Bronchus (tissue), 1 donor: ENCODE measurements around the gene NHLH2.

DNA sequence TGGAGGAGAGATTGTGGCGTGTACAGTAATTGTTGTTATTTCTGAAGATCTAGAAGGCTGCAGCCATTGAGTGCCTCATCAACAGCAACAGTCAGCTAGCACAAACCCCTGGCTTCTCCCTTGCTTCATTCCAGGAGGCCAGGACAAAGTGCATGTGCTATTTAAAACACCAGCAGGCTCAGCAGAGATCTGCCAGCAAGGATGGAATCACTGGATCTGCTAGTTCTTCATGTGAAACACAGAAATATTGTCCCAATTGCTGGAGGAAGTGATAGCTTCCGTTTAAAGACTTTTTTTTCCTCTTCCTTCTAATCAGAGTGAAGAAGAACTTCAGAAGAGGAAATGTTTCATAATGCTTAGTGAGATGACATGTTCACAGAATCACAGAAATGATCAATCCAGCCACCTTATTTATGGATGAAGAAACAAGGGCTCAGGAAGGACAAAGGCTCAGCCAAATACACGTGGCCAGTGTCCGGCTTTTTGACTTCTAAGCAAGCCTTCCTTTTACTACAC, 3.0 kb upstream of the NGF start:
- PRO-cap: no peak

DNA sequence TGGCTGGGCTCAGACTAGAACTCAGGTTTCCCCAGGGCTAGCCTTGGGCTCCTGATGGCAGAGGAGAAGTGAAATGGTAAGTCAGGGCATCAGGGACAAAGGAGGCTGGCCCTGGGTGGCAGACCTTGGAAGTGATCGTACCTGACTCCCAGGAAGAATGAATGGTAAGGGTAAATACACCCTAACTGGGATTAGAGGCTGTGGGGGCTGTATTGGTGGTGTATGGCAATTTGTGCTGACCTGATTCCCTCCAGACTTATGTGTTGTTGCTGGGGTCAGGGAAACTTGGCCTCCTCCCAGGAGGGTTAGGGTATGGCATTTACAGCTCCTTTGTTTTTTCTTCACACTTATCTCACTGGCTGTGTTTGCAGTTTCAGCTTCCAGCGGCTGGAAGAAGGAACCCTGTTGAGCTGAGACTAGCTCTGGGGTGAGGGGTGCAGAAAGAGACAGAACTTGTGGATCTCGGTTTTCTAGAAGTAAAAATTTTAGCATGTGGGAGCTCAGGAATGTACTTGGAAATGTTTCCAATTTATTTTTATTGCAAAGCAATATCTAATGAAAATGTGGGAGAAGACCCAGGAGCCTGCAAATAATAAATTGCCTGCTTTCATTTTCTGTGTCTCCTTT, 8.2 kb downstream of the VANGL1 start:
- PRO-cap: no peak

- PRO-cap: no peak
These were observed 57.2 kb downstream of the CASQ2 start for GRCh38 chr1:115711154-115711836.

GRCh38 chr1:115840608-115841272, at the start of gene NHLH2:
Gene NHLH2 (minus strand): TSS chr1:115841126.
- PRO-cap: no peak

GRCh38 chr1:116167625-116168295, 56.6 kb downstream of the MAB21L3 start:
- PRO-cap: bidirectional peak, plus-strand start at chr1:116168040, minus-strand start at chr1:116168020

DNA sequence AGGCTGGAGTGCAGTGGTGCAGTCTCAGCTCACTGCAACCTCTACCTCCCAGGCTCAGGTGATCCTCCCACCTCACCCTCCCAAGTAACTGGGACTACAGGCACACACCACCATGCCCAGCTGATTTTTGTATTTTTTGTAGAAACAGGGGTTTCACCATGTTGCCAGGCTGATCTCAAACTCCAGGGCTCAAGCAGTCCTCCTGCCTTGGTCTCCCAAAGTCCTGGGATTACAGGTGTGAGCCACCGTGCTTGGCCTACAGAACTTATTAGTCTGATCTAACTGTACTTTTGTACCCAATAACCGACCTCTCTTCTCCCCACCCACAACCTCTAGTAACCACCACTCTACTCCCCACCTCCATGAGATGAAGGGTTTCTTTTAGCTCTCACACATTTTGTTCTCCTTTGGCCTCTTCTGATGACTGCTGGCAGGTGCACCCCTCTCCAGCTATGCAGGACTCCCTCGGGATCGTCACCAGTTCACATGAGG, 100.0 kb upstream of the ATP1A1 start:
- PRO-cap: no peak

DNA sequence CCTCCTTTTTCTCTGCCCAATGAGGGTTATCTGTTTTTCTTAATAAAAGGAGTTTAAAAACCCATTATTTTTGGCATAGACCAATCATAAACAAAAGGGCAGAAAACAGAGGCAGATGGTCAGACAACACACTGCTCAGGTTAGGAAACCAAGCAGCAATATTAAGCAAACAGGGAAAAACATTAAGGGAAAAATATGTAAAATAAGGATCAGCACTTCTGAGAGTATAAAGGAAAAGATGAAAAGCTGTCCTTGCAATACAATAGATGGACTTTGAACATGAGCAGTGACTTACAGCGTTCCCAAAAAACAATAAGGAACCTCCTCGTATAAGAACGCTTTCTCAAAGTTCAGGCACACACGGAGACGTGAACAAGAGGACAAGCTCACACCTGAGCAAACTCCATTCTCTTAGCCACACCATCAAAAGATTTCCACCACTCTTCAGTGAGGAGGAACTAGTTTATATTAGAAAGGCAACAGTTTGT, 37.3 kb upstream of the ATP1A1 start:
- PRO-cap: no peak

DNA sequence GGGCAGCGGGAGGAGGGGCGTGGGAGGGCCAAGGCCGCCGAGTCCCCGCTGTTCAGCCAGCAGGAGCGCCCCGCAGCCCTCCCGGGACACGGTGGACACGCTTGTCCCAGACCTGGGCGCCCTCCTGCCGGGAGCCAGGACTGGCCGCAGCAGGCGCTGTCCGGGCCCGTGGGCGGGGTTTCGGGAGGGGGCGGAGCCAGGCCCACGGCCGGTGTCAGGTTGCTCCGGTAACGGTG, 188 bp upstream of the ATP1A1 start:
- PRO-cap: bidirectional peak, plus-strand start outside the sequence, minus-strand start at position 126 of the sequence

DNA sequence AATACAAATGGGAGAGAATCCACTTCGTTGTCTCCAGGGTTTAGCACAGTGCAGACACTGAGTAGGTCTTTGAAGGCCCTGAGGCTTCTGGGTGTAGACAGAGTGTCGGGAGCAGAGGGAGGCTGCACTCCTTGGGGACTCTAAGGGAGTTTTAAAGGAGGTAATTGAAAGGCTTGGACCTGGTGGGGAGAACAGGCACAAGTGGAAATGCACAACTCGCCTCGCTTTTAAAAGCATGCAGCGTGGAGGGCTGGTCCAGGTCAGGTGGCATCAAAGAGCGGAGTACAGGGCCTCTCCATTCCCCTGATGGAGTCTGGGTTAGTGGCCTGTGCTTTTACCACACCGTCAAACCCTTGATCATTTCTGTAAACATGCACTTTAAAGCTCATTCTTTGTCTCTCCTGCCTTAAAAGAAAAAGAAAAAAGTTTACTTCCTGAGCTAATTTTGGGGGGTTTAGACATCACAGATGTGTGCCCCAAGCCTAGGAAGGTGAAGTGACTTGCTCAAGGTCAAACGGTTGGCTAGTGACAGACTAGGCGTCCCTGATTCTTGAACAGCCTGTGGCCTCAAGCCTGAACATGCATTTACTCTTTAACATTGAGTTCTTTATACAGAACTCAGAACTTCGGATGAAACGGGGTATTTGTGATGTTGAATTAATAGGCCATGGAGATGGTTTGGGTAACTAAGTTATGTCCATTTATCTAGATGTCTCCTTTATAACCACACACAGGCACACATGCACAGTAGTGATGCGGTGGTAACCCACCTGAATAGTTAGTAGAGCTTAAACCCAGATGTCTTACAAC, 1.9 kb downstream of the ATP1A1 start:
- PRO-cap: bidirectional peak, plus-strand start at position 258 of the sequence, minus-strand start at position 203 of the sequence

DNA sequence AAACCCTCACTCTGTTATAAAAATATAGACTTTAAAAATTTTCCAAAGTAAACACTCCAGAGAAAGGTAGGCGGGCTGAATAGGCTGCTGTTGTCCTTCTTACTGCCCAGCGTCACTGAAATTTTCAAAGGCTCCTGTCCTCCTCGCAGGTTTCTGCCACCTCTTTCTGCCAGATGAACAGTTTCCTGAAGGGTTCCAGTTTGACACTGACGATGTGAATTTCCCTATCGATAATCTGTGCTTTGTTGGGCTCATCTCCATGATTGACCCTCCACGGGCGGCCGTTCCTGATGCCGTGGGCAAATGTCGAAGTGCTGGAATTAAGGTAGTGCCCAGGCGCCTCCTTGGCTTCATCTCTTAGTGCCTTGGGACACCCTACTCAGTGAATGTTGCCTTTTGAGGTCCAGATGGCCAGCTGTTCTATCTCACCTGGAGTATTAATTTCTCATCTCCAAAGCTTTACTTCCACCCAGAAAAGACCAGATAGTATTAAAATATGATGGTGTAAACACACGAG, 22.0 kb downstream of the ATP1A1 start:
- PRO-cap: no peak

- PRO-cap: no peak
These were observed 42.8 kb downstream of the ATP1A1 start for GRCh38 chr1:116415478-116416555.

DNA sequence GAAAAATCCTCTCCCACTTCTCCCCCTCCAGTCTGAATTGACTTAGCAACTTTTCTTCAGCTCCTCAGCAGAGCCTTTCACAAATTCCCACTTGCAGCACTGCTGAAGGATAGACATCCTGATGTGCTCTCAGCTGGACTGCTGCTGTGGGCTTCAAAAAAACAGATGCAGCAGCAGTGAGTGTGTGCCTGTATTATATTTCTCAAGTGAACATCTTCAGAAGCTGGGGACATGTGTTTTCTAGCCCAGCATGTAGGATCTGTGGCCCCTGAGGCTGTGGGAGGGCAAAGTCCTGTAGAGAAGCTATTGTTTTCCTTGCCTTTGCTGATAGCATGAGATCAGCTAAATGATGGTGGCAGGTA, 98.6 kb downstream of the CD58 start:
- PRO-cap: no peak

- PRO-cap: no peak
These were observed 94.4 kb downstream of the CD58 start for GRCh38 chr1:116476328-116476852.

- PRO-cap: no peak
These were observed 17.4 kb downstream of the CD58 start for GRCh38 chr1:116553330-116553895.

GRCh38 chr1:116696578-116696999, 29.1 kb upstream of the IGSF3 start:
- PRO-cap: no peak

GRCh38 chr1:116807256-116807810, 53.1 kb downstream of the CD2 start:
- PRO-cap: no peak

DNA sequence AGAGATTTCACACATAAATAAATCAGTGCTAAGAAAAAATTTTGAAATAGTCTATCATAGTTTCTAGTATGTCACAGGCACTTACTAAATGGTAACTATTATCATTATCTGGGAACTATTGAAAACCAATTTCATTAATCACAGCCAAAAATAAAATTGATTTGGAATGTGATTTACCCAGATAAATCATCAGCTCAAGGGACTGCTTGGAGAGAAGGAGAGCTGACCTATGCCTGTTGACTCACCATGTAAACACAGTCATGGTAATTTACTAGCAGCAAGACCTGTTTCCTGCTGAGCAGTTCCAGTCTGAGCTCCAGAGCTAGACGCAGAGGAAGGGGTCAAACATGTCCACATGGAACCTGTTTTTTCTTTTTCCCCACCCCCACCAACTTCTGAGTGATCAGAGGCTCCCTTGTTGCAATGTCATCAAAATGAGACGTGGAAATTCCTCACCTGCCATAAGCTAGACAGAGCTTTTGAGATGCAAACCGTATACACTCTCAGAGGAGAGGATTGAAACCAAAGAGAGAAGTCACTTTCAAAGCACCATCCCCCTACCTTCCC, 56.1 kb upstream of the PTGFRN start:
- PRO-cap: no peak

GRCh38 chr1:116916579-116917346, 7.0 kb downstream of the PTGFRN start:
- PRO-cap: no peak

DNA sequence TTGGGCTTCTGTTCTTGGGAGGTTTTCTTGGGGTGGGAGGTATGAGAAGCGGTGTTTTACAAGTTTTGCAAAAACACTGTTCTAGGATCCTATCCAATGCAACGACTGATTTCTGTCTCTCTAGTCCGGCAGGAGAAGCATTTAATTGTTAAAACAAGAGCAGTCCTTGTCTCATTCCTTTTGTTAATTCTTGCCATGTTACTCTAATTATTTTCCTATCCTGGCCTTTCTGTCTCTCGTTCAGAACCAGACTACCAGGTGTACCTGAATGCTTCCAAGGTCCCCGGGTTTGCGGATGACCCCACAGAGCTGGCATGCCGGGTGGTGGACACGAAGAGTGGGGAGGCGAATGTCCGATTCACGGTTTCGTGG, 40.6 kb upstream of the CD101 start:
- PRO-cap: no peak

DNA sequence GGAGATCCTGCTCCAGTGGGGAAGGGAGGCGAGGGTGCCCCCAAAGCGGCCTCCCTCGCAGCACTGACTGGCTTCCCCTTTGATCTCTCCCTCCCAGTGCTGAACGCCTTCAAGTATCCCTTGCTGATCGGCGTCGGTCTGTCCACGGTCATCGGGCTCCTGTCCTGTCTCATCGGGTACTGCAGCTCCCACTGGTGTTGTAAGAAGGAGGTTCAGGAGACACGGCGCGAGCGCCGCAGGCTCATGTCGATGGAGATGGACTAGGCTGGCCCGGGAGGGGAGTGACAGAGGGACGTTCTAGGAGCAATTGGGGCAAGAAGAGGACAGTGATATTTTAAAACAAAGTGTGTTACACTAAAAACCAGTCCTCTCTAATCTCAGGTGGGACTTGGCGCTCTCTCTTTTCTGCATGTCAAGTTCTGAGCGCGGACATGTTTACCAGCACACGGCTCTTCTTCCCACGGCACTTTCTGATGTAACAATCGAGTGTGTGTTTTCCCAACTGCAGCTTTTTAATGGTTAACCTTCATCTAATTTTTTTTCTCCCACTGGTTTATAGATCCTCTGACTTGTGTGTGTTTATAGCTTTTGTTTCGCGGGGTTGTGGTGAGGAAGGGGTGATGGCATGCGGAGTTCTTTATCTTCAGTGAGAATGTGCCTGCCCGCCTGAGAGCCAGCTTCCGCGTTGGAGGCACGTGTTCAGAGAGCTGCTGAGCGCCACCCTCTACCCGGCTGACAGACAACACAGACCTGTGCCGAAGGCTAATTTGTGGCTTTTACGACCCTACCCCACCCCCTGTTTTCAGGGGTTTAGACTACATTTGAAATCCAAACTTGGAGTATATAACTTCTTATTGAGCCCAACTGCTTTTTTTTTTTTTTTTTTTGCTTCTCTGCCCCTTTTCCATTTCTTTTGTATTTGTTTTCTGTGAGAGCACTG, 14.6 kb upstream of the CD101 start:
- PRO-cap: unidirectional peak, minus-strand start at position 687 of the sequence